Stomach (tissue), 7 donors: ENCODE results near the genes ITGB7, ESPL1, PFDN5 and AMHR2.

GRCh38 chr12:53192208-53193352 is 11.9 kb upstream of the CSAD start:
- PRO-cap: no peak
- RAMPAGE, long total RNA, 5 experiments: start-site peak on the minus strand in 1 of 5 experiments, at chr12:53192756-53193230 at its widest, 8 reads per replicate
- RRBS: no CpG with 5 or more reads among the region's 28 CpGs

- PRO-cap: unidirectional peak, minus-strand start at chr12:53207236
- RAMPAGE, long total RNA, 5 experiments: start-site peak on the minus strand in 1 of 5 experiments, at chr12:53207227-53207258 at its widest, 6 to 13 reads per replicate
- RRBS: no CpG with 5 or more reads among the region's 5 CpGs
Observed at GRCh38 chr12:53207020-53207610, at the start of gene ITGB7. Gene ITGB7, minus strand, starts transcription at chr12:53207251.

- PRO-cap: bidirectional peak, plus-strand start at chr12:53220473, minus-strand start at chr12:53220340
- RAMPAGE, long total RNA, 5 experiments: no peak in any of the 5 experiments
- RRBS: 3% methylated on average over 4 of the region's 31 CpGs
Observed at GRCh38 chr12:53220102-53220565, 11.9 kb downstream of the RARG start.

DNA sequence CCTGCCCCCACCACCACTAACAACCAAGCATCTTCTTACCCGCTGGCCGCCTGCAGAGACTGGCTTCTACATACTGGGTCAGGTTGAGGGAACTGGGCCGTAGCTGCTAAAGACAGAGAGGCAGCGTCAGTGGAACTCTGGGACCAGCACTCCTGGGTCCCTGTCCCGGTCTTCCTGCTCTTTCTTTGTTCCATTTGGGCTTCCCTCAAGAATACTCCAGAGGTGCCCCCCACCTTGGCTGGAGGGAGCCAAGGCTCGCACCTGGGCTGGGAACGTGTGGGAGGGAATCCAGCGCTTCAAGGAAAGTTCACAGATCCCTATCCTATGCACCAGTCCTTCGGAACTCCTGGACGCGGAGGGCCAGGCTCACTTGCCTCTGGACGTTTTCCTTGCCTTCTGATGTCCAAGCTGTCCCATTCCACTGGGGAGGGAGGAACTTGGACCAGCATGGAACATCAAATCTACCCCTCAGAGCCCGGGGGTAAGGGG is 835 bp downstream of the RARG start:
- PRO-cap: unidirectional peak, plus-strand start at position 329 of the sequence; unidirectional peak, plus-strand start at position 344 of the sequence
- RAMPAGE, long total RNA, 5 experiments: no peak in any of the 5 experiments
- RRBS: no CpG with 5 or more reads among the region's 13 CpGs

- PRO-cap: unidirectional peak, plus-strand start at chr12:53268556
- RAMPAGE, long total RNA, 5 experiments: start-site peak on the plus strand in 2 of 5 experiments, at chr12:53268250-53268377 at its widest, 16 to 17 reads per replicate
- RRBS: 1% methylated on average over 26 of the region's 64 CpGs
Observed at GRCh38 chr12:53267955-53268798, at the start of gene ESPL1. Gene ESPL1, plus strand, starts transcription at chr12:53268299.

- PRO-cap: bidirectional peak, plus-strand start at chr12:53295497, minus-strand start at chr12:53295449
- RAMPAGE, long total RNA, 5 experiments: start-site peak on the plus strand in 5 of 5 experiments, at chr12:53295524-53295593 at its widest, 18 to 5,133 reads per replicate
- RRBS: no CpG with 5 or more reads among the region's 28 CpGs
Observed at GRCh38 chr12:53295157-53295703, at the start of gene PFDN5. Gene PFDN5, plus strand, starts transcription at chr12:53295542.

DNA sequence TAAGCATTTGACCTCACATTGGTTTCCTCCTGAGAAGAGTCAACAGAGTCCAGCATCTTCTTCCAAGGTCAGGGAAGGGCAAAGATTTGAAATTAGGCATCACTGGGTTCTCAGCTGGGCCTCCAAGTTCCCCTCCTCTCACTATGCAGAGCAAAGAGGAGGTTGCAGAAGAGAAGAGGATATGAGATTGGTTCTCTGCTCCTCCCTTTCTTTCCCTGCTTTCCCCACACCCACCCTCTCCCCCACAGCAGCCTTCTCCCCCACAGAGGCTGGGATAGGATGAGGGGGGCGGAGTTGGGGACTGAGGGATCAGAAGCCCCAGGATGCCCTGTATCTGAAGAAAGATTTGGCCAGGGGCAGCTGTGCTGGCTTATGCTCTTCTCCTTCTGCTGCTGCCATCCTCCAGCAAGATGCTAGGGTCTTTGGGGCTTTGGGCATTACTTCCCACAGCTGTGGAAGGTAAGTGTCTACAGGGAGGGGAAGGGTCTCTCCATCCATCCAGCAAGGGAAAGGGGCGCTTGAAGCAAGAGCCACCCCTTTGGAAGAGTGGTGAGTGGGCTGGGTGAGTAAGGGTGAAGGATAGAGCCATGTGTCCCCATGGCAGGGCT is at the start of gene AMHR2:
Gene AMHR2, plus strand, starts transcription at position 331 of the 608 bp plus-strand sequence.
- PRO-cap: no peak
- RAMPAGE, long total RNA, 5 experiments: no peak in any of the 5 experiments
- RRBS: no CpG with 5 or more reads among the region's 2 CpGs

DNA sequence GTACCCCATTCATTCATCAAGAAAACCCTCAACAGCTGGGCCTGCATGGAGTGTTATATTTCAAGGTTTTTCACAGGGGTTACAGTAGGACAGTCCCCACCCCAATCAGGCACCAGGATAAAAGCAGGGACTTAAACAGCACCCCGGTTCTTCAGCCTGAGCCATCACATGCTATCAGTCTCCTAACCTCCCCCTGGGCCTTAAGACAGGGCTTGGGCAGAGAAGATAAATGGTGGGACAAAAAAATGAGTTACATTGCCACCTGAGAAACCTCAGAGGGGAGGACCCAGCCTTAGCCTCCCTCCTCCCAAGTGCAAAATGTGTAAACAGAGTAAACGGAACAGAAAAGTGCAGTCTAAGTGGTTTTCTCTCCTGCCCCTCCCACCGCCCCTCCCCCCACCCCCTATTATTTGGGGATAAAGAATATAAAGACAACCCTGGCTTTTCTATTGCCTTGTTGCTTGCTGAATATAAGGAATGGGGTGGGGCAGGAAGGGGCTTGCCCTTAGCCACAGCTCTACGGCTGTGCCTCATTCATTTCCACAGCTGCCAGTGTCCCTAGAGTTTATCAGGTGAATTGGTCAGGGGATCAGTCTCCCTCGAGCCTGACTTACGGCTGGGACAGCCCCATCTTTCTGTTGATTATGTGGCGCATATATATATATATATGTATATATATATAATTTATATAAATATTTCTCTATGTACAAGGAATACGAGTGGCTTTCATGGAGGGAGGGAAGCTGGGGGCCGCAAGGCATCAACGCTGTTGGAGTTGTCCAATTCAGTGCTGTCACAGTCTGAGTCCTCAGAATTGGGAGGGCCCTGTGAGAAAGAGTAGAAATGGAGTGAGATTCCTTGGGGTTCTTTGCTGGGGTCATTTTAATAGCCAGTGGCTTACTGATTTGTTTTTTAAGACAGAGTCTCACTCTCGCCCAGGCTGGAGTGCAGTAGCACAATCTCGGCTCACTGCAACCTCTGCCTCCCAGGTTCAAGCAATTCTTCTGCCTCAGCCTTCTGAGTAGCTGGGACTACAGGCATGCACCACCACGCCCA is 18.5 kb downstream of the MAP3K12 start:
- PRO-cap: no peak
- RAMPAGE, long total RNA, 5 experiments: no peak in any of the 5 experiments
- RRBS: no CpG with 5 or more reads among the region's 13 CpGs

DNA sequence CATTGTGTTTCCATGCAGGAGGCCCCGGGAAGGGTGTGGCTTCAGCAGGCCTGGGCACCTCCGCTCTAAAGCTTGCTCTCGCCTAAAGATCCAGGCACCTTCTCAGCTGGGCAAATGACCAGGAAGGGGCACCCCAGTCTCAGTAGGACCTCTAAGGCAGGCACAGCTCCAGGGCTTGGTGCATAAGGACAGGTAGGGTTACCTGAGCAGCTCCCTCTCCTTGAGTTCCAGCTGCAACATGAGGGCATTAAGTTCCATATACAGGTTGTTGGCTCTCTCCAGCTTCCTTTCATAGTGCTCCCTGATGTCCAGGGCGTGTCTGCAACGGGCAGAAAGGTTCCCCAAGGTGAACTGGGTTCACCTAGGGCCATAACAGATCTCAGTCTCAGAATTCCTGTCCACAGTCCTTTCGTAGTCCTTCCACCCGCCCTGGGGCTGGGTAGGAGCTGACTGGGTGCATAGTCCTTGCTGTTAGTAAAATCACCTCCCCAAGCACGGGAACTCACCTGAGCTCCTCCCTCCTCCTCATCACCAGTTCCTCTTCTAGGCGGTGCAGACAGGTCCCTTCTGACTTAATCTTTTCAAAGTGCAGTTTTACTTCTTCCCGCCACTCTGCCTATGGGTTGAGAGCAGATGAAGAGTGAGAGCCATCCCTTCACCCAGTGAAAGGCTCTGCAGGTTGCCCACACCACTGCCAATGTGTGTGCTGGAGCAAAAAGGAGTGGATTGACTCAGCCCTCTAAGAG is 15.7 kb downstream of the MAP3K12 start:
- PRO-cap: no peak
- RAMPAGE, long total RNA, 5 experiments: no peak in any of the 5 experiments
- RRBS: no CpG with 5 or more reads among the region's 10 CpGs

GRCh38 chr12:53496022-53496631 is 3.1 kb downstream of the MAP3K12 start:
- PRO-cap: bidirectional peak, plus-strand start at chr12:53496543, minus-strand start at chr12:53496373
- RAMPAGE, long total RNA, 5 experiments: no peak in any of the 5 experiments
- RRBS: no CpG with 5 or more reads among the region's 4 CpGs

GRCh38 chr12:53502273-53502948 is 1.3 kb downstream of the TARBP2 start:
- PRO-cap: no peak
- RAMPAGE, long total RNA, 5 experiments: no peak in any of the 5 experiments
- RRBS: no CpG with 5 or more reads among the region's 13 CpGs

GRCh38 chr12:53514105-53514673 is 6.9 kb upstream of the NPFF start:
- PRO-cap: no peak
- RAMPAGE, long total RNA, 5 experiments: start-site peak on the minus strand in 1 of 5 experiments, at chr12:53514402-53514474 at its widest, 7 reads per replicate
- RRBS: no CpG with 5 or more reads among the region's 5 CpGs

- PRO-cap: unidirectional peak, plus-strand start at chr12:53623744
- RAMPAGE, long total RNA, 5 experiments: no peak in any of the 5 experiments
- RRBS: no CpG with 5 or more reads among the region's 6 CpGs
Observed at GRCh38 chr12:53623324-53623954, 2.7 kb downstream of the ATF7 start.

GRCh38 chr12:53658677-53659414 is 17.0 kb downstream of the ATP5MC2 start:
- PRO-cap: bidirectional peak, plus-strand start at chr12:53659257, minus-strand start at chr12:53659037
- RAMPAGE, long total RNA, 5 experiments: no peak in any of the 5 experiments
- RRBS: no CpG with 5 or more reads among the region's 5 CpGs

DNA sequence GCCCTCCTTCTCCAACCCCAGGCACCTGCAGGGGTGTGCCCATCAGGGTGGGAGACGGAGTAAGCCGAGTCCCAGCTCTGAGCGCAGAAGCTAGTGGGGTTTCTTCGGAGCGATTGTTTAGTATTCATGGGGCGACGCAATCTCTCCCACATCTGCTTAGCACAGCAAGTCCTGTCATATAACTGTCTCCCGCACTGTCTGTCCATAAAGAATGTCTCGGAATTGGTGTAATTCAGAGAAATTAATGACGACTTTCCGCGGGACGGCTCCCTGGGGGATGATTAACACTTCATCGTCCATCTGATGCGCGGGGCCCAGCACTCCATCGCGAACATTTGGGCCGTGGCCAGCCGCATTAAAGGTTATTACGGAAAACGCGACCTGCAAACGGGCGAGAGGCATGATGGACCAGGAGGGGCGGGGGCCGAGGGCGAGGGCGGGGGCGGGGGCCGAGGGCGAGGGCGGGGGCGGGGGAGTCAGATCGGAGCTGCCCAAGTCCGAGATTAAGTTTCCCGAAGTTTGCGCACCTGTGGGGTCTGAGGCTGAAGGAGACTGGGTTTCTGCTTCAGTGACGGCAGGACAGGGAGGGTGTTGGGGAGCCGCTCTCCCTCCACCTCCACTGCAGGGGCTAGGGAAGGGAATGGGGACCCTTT is 12.4 kb upstream of the CALCOCO1 start:
- PRO-cap: no peak
- RAMPAGE, long total RNA, 5 experiments: no peak in any of the 5 experiments
- RRBS: no CpG with 5 or more reads among the region's 40 CpGs

- PRO-cap: no peak
- RAMPAGE, long total RNA, 5 experiments: no peak in any of the 5 experiments
- RRBS: no CpG with 5 or more reads among the region's 5 CpGs
Observed at GRCh38 chr12:53987566-53988146, 2.7 kb downstream of the HOXC10 start.

GRCh38 chr12:53988824-53989777 is 4.2 kb downstream of the HOXC10 start:
- PRO-cap: no peak
- RAMPAGE, long total RNA, 5 experiments: no peak in any of the 5 experiments
- RRBS: no CpG with 5 or more reads among the region's 24 CpGs

GRCh38 chr12:54026053-54026423 is 2.2 kb upstream of the HOXC6 start:
- PRO-cap: no peak
- RAMPAGE, long total RNA, 5 experiments: no peak in any of the 5 experiments
- RRBS: no CpG with 5 or more reads among the region's 2 CpGs

DNA sequence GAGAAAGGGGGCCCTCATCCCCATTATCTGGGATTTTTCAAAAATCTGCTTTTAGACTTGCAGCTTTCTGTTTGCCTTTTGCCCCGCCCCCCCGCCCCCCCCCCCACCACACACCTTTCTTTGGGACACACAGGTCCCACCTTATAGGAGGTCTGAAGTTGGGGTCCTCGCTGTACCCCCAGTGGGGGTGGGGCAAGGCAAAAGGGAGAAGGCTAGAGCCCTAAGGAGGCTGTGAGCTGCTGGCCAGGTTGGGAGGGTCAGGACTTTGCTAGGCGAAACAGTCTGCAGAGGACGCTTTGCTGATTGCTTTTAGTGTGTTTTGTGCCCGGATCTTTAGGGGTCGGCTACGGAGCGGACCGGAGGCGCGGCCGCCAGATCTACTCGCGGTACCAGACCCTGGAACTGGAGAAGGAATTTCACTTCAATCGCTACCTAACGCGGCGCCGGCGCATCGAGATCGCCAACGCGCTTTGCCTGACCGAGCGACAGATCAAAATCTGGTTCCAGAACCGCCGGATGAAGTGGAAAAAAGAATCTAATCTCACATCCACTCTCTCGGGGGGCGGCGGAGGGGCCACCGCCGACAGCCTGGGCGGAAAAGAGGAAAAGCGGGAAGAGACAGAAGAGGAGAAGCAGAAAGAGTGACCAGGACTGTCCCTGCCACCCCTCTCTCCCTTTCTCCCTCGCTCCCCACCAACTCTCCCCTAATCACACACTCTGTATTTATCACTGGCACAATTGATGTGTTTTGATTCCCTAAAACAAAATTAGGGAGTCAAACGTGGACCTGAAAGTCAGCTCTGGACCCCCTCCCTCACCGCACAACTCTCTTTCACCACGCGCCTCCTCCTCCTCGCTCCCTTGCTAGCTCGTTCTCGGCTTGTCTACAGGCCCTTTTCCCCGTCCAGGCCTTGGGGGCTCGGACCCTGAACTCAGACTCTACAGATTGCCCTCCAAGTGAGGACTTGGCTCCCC is 1.4 kb downstream of the HOXC6 start:
- PRO-cap: no peak
- RAMPAGE, long total RNA, 5 experiments: no peak in any of the 5 experiments
- RRBS: 27% methylated on average over 16 of the region's 46 CpGs

DNA sequence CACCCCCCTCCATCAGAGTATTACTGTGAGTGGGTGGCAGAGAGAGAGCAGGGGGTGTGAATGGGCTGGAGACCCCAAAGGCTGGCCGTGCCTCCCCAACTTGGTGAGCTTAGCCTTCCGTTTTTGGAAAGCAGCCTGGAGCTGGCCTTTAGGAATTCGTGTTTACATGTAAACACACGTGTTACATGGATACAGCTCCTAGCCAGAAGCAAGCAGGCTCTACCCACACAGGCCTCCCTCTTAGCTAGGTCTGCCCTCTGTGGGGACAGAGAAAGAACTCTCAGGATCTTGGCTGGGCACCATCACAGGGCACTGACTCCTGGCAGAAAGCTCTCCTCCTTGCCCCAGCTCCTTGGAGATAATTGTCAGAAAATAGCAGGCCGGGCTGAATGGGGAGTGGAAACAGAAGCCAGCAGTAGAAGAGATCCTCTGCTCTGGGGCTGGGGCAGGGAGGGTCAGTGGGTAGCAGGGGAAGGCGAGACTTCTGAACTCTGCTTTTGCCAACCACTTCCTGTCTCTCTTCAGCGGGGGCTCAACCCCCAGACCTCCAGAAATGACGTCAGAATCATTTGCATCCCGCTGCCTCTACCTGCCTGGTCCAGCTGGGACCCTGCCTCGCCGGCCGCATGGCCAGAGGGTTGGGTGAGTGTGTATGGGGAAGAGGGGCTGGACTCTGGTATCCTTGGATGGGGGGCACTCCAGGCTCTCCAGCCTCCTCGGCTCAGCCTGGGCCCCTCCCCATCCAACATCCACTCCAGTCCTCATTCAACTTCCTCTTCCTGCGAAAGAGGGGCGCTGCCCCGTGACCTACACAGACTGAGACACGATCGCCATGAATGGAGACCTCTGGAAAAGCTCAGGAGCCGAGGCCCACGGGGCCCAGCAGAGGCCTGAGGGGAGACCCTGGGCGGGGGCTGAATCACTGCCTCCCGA is 734 bp upstream of the HOXC4 start:
- PRO-cap: bidirectional peak, plus-strand start at position 787 of the sequence, minus-strand start at position 513 of the sequence
- RAMPAGE, long total RNA, 5 experiments: start-site peak on the plus strand in 1 of 5 experiments, centred at position 561 of the sequence, 15 reads per replicate
- RRBS: no CpG with 5 or more reads among the region's 22 CpGs